ENCODE measurements around the gene COX7C.

DNA sequence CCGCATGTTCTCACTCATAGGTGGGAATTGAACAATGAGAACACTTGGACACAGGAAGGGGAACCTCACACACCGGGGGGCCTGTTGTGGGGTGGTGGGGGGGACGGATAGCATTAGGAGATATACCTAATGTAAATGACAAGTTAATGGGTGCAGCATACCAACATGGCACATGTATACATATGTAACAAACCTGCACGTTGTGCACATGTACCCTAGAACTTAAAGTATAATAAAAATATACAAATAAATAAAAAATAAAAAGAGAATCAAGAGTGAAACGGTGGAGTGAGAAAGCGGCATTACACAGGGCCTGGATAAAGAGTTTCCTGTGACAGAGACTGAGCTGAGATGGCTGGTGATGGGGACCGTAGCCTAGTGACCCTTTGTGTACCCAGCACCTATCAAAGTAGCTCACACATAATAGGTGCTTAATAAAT is 44.0 kb upstream of the DHFR start:
- PRO-cap, result no peak

- PRO-cap, result no peak
Observed at GRCh38 chr5:80967079-80967847, 7.1 kb downstream of the RASGRF2 start.

GRCh38 chr5:81187809-81188449 is 45.2 kb upstream of the CKMT2 start:
- PRO-cap, result no peak

- PRO-cap, result no peak
Observed at GRCh38 chr5:81234680-81235698, 1.9 kb downstream of the CKMT2 start.

DNA sequence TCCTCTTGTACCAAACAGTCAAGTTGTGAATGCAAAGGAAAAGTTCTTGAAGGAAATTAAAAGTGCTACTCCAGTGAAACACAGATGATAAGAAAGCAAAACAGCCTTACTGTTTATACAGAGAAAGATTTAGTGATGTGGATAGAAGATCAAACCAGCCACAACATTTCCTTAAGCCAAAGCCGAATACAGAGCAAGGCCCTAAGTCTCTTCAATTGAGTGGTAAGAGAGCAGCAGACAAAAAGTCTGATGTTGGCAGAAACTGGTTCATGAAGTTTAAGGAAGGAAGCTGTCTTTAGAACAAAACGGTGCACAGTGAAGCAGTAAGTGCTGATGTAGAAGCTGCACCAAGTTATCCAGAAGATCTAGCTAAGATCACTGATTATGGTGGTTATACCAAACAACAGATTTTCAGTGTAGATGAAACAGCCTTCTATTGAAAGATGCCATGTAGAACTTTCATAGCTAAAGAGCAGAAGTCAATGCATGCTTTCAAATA is 144.2 kb upstream of the ACOT12 start:
- PRO-cap, result no peak

GRCh38 chr5:81751654-81752557 is 1.0 kb upstream of the SSBP2 start:
- PRO-cap, result unidirectional peak, minus-strand start at chr5:81751772

- PRO-cap, result unidirectional peak, plus-strand start at chr5:81763539
Observed at GRCh38 chr5:81763326-81763827, 12.5 kb upstream of the SSBP2 start.

DNA sequence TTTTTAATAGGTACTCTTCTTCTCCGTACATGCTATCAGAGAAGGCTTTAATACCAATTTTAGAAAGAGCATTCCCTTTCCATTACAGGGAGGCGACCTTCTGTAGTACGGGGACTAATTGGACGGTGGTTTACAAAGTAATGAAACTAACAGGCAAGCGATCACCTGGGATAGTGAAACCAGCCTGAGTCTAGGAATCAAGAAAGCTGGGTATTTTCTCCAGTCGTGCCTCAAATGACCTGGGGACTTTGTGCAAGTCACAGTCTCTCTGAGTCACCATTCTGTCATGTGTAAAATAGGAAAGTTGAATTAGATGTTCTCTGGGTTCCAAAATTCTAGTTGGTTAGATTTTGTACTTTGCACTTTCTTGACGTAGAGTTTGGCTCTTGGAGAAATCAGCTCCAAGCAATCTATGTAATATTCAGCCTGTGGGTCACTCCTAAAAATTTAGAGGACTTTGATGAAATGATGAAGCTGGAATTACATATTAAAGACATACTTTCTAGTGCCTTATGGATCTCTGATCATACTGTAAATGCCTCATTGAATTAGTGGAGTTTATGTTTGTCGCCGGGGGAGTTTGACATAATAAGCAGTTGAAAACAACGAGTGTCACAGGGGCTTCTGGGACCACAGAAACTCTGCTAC is 22.8 kb upstream of the SSBP2 start:
- PRO-cap, result unidirectional peak, minus-strand start at position 232 of the sequence

GRCh38 chr5:82165744-82166208 is 112.4 kb downstream of the RPS23 start:
- PRO-cap, result no peak

GRCh38 chr5:82276250-82277246 is 1.6 kb downstream of the RPS23 start:
- PRO-cap, result no peak

DNA sequence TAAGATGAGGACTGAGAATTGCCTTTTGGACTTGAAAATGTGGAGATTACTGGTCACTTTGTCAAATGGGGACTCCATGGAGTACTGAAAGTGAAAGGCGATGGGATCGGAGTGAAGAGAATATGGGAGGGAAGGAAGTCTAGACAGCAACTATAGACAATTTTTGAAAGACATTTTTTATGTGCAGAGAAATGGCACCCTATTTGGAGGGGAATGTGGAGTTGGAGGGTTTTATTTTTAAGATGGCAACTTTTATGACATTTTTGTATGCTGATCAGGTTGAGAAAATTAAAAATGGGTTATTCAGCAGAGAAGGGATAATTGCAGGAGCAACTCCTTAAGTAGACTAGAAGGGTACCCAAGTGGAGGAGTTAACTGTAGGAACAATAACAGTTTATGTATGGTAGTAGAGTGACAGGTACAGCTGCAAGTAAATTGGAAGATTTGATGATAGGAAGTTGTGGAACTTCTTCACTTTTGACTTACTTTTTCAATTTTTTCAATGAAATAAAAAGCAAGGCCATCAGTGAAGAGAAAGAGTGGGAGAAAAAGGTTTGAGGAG is 2.4 kb upstream of the RPS23 start:
- PRO-cap, result no peak

DNA sequence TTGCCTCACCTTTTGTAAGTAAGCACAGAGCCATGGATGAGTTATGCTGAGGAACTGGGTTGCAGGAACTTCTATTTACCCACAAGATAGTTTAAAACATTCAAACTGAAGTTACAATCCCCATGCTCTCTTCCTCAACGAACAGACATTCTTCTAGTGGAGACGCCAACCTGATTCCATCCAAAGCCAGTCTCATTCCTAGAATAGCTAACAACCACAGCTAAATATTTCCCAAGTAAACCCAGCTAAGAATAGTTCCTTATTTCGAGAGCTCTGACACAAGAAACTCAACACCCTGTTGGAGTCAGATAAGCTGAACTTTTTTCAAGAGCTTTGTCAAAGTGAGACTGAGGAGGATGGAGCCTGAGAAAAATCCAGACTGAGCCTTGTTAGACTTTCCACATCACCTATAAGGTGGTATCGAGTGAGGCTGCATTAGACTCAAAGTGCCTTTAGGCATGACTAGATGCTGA is 56.7 kb upstream of the RPS23 start:
- PRO-cap, result bidirectional peak, plus-strand start at position 339 of the sequence, minus-strand start at position 194 of the sequence

GRCh38 chr5:82356728-82357822 is 78.9 kb upstream of the RPS23 start:
- PRO-cap, result unidirectional peak, plus-strand start at chr5:82357254

- PRO-cap, result no peak
Observed at GRCh38 chr5:82388893-82389301, 110.7 kb upstream of the RPS23 start.

DNA sequence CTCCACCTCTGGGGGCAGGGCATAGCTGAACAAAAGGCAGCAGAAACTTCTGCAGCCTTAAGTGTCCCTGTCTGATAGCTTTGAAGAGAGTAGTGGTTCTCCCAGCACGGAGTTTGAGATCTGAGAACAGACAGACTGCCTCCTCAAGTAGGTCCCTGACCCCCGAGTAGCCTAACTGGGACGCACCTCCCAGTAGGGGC is 132.7 kb downstream of the TMEM167A start:
- PRO-cap, result no peak

DNA sequence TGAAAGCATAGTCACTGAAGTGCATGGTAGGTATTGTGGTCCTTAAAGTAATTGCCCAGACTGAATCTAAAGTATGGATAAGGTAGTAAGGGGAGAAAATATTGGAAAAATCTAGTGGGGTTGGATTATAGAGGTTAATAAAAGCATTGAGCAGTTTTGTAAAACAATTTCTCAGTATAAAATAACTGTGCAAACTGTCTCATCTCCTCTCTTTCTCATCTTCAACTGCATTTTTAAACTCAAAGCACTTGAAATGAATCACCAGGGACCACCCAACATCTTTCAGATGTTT is 61.8 kb downstream of the TMEM167A start:
- PRO-cap, result no peak

DNA sequence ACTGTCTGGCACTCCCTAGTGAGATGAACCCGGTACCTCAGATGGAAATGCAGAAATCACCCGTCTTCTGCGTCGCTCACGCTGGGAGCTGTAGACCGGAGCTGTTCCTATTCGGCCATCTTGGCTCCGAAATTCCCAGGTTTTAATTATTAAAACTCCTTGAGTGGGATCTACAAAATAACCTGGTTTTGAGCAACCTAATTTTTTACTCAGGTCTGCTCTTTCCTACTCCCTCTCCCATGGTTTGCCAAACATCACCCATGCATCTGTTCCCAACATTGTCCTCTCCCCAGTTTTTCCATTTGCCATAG is 7.9 kb upstream of the VCAN start:
- PRO-cap, result no peak

DNA sequence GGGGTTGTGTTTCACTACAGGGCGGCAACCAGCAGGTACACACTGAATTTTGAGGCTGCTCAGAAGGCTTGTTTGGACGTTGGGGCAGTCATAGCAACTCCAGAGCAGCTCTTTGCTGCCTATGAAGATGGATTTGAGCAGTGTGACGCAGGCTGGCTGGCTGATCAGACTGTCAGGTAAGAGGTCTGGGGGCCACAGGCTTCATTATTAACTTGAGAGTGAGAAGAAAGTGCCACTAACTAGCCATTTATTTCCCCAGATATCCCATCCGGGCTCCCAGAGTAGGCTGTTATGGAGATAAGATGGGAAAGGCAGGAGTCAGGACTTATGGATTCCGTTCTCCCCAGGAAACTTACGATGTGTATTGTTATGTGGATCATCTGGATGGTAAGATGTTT is 22.0 kb downstream of the VCAN start:
- PRO-cap, result no peak

- PRO-cap, result no peak
Observed at GRCh38 chr5:83579865-83580699, 108.5 kb downstream of the VCAN start.

- PRO-cap, result unidirectional peak, plus-strand start at chr5:86617974
Observed at GRCh38 chr5:86617702-86618565, at the start of gene COX7C. TSS of gene COX7C (plus strand) at chr5:86617941.

Measured in pulmonary artery (tissue), 1 donor.